Measurements from ENCODE around the genes MYBPH, BTG2, FMOD and OPTC.

DNA sequence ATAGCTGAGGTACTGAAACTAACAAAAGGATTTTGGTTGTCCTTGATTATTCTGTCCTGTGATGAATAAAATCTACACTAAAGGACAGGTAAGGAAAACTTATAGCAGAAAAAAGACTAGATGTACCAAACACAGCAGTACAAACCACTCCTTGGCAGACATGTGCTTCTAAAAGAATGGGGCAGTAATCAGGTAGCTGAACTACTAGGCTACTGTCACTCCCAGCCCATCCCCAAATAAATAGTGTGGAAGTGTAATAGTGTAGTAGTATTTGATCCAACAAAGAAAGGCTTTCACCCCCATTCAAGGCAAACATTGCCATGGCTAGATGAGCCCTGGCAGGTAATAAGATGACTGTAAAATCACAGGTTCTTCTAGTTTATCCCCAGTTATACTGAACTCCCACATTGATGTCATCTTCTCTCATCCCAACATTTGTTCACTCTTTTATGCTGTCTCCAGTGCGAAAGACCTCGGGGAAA, 2.4 kb upstream of the RABIF start:
- PRO-cap = no peak

DNA sequence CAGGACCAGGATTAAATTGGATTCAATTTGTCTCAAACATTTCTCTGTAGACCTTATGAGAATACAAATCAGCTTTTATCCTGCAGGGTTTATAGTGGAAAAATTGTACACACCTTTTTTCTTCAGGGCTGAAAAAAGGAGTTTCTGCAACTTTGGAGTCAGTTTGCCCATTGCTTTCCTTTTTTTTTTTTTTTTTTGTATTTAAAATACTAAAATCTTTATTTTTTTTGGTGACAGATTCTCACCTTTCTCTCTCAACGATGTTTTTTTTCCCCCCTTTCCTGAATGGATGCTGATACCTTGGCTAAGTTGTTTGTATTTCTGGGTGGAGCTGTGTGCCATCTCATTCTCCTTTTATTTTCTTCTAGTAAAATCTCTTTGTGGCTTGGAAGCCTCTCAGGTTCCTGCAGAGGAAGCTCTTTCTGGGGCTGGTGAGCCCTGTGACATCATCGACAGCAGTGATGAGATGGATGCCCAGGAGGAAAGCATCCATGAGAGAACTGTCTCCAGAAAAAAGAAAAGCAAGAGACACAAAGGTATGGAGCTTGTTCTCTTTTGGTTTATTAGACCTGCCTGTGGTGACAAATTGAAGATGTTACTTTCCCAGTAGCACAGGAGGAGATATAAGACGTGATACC, 1.2 kb downstream of the TMEM183A start:
- PRO-cap = no peak

DNA sequence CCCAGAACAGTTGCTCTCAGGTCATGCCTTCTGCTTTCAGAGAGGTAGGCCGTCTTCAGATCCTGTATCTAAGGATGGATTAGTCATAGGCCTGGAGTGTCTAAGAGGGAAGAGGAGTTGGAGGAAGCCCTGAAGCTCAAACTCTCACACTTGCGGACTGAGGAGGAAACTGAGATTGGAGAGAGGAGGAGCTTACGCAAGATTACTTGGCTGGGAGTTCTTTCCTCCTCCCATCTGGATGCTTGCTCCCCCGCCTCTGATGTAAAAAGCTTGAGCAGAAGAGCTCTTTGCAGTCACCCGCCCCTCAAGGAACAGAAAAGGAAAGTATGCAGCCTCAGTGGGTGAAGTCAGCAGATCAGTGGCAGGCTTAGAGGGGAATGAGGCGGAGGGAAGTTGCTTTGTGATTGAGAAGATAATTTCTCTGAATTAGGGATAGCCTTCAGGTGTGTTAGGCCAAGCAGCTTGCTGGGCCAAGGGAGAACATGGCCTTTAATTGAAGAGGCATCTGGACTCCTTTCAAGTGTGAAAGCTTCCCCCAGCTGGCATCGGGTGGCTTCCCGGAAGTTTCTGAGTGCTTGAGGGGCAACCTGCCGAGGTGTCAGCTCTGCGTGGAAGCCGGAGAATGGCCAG, 6.6 kb downstream of the ADORA1 start:
- PRO-cap = no peak

GRCh38 chr1:203175638-203175927, at the start of gene MYBPH:
Gene MYBPH (minus strand): TSS chr1:203175826.
- PRO-cap = no peak

GRCh38 chr1:203184723-203185586, 1.5 kb downstream of the CHI3L1 start:
- PRO-cap = no peak

- PRO-cap = no peak
Measured at GRCh38 chr1:203277382-203277740, 28.0 kb upstream of the BTG2 start.

DNA sequence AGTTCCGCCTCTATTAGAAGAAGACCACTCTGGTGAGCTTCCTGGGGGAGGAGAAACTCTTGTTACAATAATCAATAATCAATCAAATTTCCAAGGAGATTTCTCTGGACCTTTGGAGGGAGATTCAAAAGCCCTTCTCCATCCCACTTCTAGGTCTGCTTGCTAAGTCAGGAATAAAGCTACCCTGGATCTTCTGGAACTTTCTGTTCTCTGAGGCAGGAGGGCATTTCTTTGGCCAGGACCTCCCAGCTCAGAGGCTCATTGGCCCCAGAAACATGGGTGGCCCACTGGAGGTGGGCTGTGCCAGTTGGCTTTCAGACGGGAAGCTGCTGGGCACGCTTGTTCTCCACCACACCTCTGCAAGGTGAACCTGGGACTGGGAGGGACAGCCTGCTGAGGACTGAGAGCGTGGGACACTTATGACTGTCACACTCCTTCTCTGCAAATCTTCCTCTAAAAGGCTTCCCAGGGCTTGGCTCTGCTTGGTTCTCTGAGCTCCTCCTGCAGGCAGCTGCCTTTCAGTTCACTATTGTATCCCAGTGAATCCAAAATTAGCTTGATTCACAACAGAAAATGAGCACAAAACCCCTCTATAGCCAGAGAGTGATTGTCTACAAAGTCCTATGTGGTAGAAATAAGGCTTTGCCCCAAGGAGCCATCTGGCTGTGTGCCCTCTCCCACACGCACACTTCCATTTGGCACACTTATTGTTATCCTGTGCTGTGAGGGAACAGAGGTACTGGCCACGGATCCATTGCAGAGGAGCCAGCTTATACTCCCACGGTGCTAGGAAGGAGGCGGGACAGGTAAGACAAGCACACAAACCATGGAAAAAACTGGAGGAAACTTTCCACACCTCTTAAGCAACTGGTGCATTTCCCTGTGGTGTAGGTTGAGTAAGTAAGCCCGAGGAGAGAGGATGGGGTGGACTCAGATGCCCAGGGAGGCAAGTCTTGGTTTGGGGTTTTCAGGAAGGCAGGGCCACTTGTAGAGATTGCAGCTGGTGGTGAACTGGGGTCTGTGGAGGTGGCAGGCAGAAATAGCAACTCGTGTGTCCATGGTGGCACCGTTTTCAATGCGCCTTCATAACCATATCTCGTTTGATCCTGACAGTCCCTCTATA, 19.0 kb upstream of the BTG2 start:
- PRO-cap = bidirectional peak, plus-strand start at position 396 of the sequence, minus-strand start at position 359 of the sequence

GRCh38 chr1:203305434-203305863, at the start of gene BTG2:
Gene BTG2 (plus strand): TSS chr1:203305519.
- PRO-cap = bidirectional peak, plus-strand start at chr1:203305519, minus-strand start at chr1:203305315; unidirectional peak, plus-strand start at chr1:203305712

DNA sequence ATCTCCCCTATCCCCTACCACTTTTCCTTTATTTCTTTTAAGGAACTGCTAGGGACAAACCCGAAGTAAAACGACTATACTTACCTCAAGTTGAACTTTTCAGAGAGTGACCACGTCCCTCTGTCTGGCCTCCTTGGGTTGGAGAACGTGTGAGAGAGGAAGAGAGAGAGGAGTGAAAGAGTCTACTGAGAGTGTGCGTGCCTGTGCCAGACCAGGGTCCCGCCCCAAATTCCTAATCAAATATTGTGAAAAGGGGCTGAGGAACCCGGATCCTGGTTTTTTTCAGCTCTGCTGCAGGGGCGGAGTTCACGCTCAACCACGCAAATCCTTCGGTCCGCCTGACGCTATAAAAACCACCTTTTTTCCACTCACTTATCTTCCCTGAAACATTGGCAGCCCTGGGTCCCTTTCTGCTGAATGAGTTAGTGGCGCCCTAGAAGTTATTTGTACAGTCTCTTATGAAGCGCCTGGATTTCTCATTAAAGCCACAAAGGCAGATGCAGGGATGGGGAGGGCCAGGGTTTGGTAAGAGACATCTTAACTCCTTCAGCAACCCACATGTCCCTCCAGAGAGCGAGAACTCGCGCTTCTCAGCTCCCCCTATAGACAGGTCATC, at the start of gene FMOD:
Gene FMOD, minus strand, starts transcription at position 174 of the 616 bp plus-strand sequence.
- PRO-cap = bidirectional peak, plus-strand start at position 389 of the sequence, minus-strand start at position 135 of the sequence

DNA sequence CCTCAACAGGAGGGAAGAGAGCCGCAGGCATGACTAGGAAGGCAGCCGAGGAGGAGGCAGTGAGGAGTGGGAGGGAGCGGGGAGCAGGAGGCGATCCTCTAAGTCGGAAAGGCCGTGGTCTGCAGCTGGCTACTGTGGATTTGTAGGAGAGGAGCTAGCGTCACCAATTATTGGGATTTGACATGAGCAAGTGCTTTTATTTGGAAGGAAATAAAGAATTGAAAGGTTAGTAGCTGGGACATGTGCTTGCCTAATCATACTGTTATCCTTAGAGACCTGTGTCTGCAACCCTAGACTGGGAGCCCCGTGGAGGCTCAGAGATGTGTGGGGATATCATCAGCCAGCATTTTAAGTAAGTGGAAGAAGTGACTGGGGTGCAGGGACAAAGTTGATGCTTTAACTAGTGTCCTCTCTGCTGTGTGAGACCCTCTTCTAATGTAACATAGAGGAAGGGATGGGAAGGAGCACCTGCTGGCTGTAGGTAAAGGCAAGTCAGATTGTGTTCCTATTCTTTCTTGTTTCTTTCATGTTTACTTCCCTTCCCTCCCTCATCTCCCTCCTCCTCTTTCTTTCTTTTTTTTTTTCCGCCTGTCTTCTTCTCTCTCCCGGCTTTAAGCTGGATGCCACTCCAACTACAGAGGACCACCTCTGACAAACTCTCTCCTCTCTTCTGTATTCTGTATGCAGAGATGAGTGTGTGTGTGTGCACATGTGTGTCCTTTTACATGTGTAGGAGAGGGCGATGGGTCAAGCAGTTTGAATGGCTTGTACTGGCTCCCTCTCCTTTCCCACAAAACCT, 10.2 kb upstream of the FMOD start:
- PRO-cap = no peak

GRCh38 chr1:203478200-203478618, 2.6 kb downstream of the PRELP start:
- PRO-cap = unidirectional peak, minus-strand start at chr1:203478395

DNA sequence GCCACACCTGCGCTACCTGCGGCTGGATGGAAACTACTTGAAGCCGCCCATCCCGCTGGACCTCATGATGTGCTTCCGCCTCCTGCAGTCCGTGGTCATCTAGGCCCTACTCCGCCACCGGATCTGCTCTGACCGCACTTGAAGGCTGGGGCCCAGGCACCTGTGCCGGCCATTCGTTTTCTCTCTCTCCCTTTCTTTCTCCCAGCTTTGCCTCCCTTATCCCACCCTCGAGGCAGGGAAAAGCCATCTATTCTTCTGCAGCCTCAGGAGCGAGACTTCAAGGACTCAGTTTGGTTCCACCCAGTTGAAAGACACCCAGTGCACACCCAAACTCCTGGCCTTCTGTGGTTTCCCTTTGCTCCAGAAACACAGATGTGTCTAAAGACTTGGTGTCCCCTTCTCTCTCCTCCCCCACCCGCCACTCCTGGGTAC, 7.2 kb upstream of the OPTC start:
- PRO-cap = no peak

DNA sequence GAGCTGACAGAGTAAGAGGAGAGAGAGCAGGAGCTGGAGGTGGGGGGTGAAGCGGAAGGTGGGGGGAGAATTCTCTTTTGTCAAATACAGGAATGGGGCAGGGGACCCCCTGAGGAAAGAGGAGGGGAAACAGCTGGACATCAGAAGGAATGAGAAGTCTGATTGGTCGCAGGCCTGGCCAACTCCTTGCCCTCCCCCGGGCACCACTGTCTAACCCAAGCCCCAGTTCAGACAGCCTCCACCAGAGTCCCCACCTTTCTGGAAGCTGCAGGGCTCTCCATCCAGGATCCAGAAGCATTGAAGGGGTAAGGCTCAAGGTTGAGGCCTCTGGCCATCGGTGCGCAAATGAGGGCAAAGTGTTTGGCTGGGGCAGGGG, at the start of gene OPTC:
Gene OPTC, plus strand, starts transcription at position 241 of the 376 bp plus-strand sequence.
- PRO-cap = no peak

- PRO-cap = no peak
Measured at GRCh38 chr1:203511587-203512264, 17.8 kb downstream of the OPTC start.

DNA sequence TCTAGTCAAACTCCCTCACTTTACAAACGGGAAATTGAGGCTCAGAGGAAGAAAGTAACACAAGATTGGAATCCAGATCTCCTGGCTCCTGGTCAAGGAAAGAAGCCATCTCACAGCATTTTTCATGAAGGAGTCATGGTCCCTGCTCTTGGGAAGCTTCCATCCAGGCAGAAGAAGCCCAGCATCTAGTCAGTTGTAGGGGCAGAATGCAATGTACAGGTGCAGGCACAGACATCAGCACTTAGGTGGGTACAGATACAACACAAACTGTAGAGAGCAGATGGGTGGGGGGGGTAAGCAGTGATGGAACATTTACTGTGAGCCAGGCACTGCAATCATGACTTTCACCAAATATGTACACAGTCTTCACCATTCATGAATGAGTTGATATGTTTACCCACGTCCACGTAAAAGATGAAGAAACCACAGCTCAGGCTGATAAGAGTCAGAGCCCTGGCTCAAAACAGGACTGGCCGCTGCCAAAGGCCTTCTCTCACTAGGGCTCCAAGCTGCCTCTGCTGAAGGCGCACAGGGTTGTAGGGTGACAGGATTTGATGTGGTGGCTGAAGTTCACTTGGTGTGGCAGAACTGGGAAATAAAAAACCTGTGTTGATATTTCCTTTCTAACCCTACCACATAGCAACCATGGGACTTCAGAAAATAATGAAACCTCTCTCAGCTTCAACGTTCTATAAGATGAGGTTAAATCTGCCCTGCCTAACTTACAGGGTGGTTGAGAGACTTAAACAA, 44.1 kb downstream of the OPTC start:
- PRO-cap = no peak

- PRO-cap = no peak
Measured at GRCh38 chr1:203668355-203668971, 41.8 kb downstream of the ATP2B4 start.

DNA sequence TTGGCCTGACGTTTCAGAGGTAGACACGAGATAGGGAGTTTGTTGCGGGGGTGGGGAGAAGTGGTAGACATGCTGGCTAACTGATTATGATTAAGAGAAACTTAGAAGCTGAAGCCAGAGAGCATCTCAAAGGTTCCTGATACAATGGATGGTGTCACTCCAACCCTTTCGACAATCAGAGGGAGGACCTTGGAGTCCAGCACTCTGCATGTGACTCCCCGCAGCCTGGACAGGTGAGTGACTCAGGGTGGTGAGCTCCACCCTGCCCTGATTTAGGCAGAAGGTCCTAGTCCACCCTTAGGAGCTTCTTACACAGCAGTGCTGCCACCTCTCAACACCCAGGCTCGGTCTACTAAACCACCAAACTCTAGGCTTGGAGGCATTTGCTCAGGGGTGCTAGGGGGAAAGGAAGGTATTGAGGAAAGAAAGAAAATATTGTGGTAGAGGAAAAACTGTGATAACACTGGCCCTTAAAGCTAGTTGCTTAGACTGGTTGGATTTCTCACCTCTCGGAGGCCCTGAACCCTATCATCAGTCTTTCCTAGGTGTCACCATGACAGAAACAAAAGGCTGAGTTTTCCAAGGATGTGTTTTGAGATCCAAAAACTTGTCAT, 546 bp downstream of the LAX1 start:
- PRO-cap = no peak

DNA sequence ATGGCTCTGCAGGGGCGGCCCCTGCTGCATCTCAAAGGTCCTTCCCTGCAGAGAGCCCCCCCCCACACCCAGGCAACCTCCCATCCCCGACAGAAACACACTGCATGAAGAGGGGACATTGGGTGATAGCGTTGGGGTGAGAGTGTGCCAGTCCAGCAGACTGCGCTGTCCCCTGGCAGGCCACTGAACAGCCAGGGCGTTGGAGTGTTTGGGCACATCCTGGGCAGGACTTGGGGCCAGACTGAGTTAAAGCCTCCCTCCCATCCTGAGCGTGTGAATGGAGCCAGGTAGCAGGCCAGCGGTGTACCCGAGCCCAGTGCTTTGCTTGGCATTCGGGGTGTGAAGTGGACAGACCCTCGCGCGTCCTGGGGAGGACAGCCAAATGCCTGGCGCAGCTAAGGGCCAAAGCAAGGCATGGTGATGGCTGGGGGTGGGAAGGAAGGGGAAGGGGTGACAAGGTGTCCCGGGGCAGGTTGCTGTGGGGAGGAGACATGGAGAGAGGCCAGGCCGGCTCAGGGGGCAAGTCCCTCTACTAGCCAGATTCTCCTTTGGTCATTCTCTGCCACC, 677 bp upstream of the ETNK2 start:
- PRO-cap = no peak

GRCh38 chr1:204194064-204194631, 2.1 kb downstream of the KISS1 start:
- PRO-cap = no peak

- PRO-cap = no peak
Measured at GRCh38 chr1:204268598-204269854, 55.2 kb upstream of the GOLT1A start.

Data from rectum (tissue), 1 donor.